LUHMES (cell line): ENCODE measurements around the genes PCLO, SEMA3A and SEMA3D.

DNA sequence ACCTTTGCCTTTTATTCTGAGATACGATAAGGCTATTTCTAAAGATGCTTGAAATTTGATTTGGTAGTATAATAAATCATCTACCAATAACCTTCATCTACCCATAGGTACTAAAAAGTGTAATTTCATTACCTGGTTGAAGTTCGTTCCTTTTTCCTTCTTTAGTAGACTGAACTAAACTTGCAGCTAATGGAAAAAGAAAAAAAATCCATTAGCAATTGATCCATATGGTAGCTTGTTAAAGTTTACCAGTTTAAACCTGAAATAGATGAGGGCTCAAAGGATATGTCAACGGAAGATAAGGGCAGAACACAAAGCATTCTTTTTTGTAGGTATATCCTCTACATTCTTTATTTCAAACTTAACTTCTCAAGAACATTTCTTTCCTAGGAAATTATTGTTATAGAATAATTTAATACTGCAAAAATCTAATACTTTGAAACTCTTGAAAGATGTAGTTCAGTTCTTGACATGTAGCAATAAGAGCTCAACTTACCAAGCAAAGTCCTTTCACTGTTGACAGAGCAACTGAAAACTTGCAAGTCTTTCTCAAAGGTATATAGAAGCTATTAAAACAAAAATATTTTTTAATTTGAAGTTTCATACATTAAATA is 19.2 kb downstream of the GSAP start:
- PRO-cap, result no peak

DNA sequence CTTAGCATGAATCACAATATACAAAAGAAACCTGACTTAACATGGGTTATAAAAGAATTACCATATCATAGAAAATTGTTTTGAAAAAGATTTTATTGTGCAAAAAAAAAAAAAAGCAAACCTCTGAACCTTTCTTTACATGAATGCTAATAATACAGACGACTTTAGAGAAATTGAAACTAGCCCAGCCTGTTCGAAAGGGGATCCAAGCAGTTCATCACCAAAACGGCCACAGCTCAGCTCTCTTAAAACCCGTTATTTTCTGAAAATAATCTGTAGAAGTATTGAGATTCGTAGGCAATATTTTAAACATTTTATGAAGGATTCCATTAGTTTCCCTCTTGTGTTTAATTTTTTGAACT is 9.8 kb upstream of the GSAP start:
- PRO-cap, result no peak

DNA sequence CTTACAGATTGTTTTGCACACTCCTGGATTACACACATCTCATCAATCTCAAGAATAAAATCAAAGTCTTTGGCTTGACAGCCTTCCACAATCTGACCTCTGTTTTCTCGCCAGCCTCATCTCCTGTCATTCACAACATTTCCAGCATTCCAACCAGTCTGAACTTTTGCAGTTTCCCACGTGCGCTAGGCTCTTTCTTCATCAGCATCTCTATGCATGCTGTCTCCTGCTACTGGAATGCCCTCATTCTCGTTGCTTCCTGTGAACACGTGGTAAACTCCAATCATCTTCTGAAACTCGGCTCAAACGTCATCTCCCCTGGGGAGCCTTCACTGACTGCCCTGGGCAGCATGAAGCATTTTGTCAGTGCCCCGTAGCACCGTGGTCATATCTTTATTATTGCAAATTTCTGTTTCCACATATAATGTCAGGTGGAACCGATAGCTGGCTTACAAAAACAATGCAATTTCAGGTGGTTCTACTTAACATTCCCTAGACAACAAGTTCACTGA is 12.2 kb upstream of the RSBN1L start:
- PRO-cap, result unidirectional peak, minus-strand start at position 240 of the sequence

DNA sequence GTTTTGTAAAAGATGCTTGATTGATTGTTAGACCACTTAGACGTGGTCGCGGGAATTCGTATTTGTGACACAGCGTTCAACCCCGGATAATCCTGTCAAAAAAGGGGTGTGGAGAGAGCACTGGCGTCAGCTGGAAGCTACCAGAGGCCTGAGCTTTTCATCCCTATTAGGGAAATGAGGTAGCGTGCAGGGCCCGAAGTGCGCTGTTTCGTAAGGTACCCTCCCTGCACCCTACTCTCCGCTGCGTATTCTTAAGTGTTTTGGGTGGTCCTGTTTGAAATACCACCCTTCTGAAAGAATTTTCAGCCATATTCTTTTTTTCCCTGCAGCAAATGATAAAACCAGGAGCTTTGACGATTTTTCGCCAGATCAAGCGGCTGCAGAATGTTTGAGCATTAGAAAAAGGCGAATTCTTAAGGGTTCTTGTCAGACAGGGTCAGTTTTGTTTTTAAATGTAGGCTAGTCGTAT is 1.2 kb downstream of the RSBN1L start:
- PRO-cap, result no peak

- PRO-cap, result no peak
These were observed 1.8 kb downstream of the TMEM60 start for GRCh38 chr7:77796412-77796888.

DNA sequence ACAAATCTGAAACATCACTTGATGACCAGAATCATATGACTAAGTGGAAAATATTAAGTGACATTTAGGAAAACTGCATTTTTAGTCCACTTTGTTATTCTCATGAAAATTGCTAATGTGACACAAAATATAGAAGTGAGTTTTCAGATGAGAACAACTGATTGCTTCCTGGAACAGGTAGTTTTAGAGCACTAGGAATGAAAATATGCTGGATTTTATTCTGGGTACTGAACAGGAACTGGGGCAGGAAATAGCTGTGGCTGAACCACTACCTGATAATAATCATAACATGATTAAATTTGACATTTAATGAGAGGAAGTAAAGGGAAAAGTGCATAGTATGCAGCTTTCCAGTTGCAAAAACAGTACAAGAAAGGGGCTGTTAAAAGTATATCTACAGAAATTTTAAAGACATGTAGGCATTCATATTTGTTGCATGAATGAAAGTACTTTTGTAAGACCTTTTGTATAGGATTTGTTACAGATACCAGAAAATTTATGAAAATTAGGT is 4.8 kb upstream of the TMEM60 start:
- PRO-cap, result no peak

- PRO-cap, result no peak
These were observed 509.2 kb downstream of the MAGI2 start for GRCh38 chr7:78944204-78944684.

GRCh38 chr7:79234399-79234975 is 219.0 kb downstream of the MAGI2 start:
- PRO-cap, result no peak

GRCh38 chr7:79454405-79455207 is 1.1 kb upstream of the MAGI2 start:
- PRO-cap, result no peak

DNA sequence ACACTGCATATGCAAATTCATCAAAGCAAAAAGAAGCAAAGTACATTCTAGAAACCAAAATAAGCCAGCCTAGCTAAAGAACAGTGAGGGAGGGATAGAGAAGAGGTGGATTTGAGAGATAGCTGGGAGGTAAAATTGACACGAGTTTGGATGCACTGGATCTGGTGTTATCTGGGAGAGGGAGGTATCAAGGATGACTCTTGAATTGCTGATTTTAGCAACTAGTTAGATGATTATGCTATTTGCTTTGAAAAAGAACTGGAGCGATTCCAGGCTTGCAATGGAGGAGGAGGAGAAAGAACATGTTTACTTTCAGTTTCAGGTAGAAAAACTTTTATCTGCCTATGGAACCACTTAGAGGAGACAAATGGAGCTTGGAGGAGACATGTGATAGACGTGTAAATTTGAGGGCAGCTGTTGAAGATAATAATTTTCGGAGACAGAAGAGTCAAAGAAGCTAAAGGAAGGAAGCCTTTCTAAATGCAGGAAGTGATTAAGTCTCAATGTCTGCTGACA is 56.6 kb upstream of the GNAI1 start:
- PRO-cap, result no peak

- PRO-cap, result no peak
These were observed 75.8 kb downstream of the GNAI1 start for GRCh38 chr7:80210470-80210780.

GRCh38 chr7:80891375-80891727 is 27.5 kb downstream of the SEMA3C start:
- PRO-cap, result no peak

DNA sequence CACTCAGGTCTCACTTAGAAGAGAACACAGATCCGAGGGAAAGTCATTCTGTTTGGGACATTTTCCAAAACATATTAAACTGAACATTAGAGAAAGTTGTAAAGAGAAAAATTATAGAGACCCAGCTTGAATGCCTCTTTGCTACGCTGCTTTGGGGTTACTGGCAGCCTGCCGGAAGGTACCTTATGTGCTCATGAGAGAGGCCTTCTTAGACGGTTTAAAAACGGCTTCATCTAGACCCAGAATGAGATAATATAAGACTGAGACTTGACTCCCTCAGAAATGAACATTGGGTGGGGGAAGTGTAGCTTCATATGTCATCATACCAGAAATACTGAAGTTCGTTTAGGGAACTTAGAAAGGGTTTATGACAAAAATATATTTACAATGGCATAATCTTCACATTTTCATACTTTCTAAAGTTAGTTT is 40.5 kb upstream of the HGF start:
- PRO-cap, result no peak

GRCh38 chr7:82263951-82264204 is 179.7 kb downstream of the CACNA2D1 start:
- PRO-cap, result no peak

DNA sequence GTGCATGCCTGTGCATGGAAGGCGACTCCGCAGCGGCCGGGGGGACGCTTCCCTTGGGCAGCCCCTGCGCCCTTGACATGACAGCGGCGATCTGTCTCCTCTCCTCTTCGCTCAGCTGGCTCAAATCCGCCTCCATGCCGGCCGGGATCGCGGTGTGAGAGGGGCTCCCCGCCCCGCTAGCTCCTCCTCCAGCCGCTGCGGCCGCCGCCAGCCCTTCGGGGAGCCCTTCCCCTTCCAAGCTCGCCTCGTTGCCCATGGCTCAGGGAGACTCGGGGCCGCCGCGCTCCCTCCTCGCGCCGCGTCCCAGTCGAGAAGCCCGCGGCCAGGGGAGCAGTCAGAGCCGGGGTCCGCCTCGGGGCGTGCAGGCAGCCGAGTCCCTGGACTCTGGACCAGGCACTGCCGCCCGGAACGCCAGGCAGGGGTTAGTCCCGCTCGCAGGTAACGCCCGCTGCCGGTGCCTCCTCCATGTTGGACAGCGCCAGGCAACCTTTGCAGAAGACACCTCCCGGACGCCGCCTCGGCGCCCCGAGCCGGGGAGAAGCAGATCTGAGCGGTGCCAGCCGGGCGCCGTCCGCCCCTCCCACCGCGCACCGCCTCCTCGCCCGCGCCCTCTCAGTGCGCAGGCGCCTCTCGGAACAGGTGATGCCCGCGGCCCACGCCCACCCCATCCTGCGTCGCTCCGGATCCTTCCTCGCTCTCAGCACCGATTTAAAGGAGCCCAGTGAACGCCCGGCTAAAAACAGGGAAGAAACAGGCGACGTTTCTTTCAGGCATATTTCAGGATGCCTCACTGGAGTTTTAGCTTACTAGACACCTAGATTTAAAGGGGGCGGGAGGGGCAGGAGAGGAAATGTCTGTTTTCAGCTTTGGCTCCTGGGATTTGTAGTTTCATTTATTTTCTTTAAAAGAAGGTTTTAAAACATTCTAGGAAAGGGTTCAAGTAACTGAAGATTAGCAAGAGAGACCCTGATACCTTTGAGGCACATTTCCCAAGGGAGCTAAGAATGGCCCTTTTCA is at the start of gene PCLO:
TSS of gene PCLO (minus strand) at position 548 of the 1,017 bp plus-strand sequence.
- PRO-cap, result unidirectional peak, plus-strand start at position 305 of the sequence; bidirectional peak, plus-strand start at position 720 of the sequence, minus-strand start at position 549 of the sequence

- PRO-cap, result no peak
These were observed 923 bp downstream of the SEMA3A start for GRCh38 chr7:84193676-84194056.

GRCh38 chr7:84194406-84195486 is at the start of gene SEMA3A:
Gene SEMA3A (minus strand): TSS chr7:84194789.
- PRO-cap, result unidirectional peak, plus-strand start at chr7:84194572; bidirectional peak, plus-strand start at chr7:84194644, minus-strand start at chr7:84194610; bidirectional peak, plus-strand start at chr7:84195131, minus-strand start at chr7:84194994

GRCh38 chr7:84371868-84372418 is 177.4 kb upstream of the SEMA3A start:
- PRO-cap, result no peak

- PRO-cap, result bidirectional peak, plus-strand start at chr7:84999727, minus-strand start at chr7:84999606
These were observed 187.3 kb downstream of the SEMA3D start for GRCh38 chr7:84999393-85000077.

- PRO-cap, result bidirectional peak, plus-strand start at chr7:85186967, minus-strand start at chr7:85186839
These were observed at the start of gene SEMA3D for GRCh38 chr7:85186568-85187470. Gene SEMA3D (minus strand): TSS chr7:85187056.